Pulmonary lymph node (tissue), 1 donor: ENCODE results near the gene ZNF670.

- PRO-cap: no peak
Observed at GRCh38 chr1:245097424-245098151, 57.2 kb upstream of the KIF26B start.

DNA sequence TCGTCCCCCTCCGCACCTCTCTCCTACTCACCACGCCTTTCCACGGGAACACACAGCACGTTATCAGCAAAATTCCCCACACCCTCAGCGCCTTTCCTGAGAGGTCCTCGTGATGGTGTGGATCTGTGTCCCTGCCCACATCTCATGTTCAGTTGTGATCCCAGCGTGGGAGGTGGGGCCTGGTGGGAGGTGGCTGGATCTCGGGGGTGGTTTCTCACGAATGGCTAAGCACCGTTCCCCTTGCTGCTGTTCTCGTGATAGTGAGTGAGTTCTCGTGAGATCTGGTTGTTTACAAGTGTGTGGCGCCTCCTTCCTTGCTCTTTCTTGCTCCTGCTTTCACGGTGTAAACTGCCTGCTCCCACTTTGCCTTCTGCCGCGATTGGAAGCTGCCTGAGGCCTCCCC lies 190.6 kb downstream of the KIF26B start:
- PRO-cap: no peak

DNA sequence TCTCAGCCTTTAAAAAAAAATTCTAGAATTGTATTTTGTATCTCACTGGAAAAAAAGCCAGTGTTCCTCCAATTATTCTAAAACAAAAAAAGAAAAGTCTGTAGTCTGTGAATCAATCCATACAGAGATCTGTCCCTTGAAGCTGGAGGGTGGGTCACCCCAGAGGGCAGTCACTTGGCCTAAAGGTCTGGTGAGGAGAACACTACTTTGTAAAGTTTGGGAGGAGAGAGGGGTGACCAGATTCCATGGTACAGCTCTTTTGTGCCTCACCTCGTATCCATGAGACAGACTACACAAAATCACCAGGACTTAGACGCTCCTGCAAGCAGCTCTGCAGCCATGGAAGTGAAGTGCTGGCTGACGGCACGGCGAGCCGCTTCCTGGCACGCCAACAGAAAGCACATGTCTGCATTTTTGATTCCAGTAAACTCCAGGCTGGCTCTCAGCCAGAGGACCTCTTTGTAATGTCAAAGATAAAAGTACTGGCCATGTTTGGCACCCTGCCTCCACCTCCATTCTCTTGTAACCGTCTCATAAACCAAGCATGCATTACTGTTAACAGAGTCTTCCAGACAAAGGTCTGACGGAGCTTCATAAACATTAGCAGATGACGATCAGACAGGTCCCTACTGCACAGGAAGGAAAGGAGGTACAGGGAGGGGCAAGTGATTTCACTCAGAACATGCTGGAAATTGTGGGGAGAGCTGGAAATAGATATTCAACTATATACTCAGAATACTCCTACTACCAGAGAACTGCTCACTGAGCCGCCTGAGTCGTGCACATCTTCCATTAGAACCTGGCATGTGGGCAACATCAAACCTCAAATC lies 632.2 kb downstream of the SMYD3 start:
- PRO-cap: bidirectional peak, plus-strand start at position 733 of the sequence, minus-strand start at position 582 of the sequence

DNA sequence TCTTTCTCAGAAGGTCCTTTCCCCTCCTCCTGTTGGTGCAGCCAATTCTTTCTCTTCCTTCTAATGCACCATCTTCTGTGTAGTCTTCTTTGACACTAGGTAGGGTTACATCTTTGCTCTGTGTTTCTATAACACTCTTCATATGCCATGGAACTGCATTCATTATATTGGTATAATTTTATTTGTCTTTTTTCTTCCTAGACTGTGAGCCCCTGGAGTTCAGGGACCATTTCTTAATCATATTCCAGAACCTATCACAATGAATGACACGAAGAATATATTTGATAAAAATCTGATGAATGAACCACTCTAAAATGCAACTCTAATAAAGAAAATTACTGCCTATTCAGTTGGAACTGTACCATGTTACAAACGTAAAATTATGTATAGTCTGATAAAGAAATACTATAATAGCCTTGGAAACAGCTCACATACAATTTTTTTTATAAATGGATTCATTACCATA lies 398.2 kb downstream of the SMYD3 start:
- PRO-cap: no peak

- PRO-cap: no peak
Observed at GRCh38 chr1:246120485-246121237, 386.4 kb downstream of the SMYD3 start.

DNA sequence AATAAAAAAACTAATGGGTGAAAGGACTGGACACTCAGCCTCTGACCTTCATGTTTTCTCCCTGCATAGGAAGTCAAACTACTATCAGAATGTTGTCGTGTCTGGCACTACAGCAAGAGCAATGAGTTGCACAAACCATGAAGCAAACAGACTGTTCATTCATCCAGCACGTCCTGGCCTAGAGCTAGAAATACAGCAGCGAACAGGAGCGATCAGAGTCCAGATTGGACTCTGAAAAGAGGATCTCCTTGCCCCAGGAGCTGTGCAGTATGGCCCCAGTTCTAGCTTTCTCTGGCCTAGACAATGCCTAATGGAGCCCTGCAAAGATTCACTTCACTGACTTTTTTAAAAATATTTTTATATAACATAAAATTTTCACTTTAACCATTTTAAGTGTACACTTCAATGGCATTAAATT lies 319.0 kb downstream of the SMYD3 start:
- PRO-cap: no peak

DNA sequence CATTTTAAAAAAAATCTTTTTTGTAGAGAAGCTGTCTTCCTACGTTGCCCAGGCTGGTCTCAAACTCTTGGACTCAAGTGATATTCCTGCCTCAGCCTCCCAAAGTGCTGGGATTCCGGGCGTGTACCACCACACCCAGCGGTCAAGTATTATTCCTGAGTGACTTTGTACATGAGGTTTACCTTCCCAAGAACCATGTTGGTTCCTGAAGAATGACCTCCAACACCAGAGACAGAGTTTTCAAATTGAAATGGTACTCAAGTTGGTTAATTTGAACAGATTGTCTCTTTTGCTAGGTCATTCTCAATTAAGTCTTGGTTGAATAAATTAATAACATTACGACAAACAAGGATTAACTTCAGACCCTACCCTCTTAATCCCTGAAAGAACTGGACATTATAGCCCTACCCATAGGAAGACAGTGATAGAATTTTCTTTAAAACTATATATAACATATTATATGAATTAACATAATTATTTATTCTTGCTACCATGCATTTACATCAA lies 237.3 kb downstream of the SMYD3 start:
- PRO-cap: no peak

GRCh38 chr1:246417119-246417842 lies 89.8 kb downstream of the SMYD3 start:
- PRO-cap: no peak

DNA sequence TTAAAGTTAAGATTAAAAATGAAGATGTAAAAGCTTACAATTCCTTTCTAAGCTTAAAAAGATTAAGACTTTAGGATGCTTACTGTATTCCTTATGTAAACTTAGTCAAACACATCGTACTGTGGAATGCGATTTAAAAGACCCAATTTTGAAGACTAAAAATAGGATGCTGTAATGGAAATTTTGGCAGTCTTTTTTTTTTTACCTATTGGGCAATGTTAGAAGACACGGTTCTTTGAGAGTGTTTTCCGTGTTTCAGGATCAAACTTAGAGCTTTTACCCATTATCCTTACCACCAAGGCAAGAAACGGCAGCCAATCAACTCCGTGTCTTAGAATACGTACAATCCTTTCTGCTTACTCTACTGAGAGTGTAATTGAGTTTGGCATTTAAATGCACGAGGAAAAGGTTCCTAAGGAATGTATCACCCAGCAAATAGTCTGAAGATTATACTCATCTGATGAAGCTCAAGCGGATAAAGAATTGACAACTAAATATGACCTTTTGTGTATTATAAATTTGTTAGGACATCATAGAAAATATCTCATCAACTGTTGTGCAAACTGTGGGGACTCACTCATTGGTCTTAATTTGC lies 1.0 kb downstream of the CNST start:
- PRO-cap: no peak

DNA sequence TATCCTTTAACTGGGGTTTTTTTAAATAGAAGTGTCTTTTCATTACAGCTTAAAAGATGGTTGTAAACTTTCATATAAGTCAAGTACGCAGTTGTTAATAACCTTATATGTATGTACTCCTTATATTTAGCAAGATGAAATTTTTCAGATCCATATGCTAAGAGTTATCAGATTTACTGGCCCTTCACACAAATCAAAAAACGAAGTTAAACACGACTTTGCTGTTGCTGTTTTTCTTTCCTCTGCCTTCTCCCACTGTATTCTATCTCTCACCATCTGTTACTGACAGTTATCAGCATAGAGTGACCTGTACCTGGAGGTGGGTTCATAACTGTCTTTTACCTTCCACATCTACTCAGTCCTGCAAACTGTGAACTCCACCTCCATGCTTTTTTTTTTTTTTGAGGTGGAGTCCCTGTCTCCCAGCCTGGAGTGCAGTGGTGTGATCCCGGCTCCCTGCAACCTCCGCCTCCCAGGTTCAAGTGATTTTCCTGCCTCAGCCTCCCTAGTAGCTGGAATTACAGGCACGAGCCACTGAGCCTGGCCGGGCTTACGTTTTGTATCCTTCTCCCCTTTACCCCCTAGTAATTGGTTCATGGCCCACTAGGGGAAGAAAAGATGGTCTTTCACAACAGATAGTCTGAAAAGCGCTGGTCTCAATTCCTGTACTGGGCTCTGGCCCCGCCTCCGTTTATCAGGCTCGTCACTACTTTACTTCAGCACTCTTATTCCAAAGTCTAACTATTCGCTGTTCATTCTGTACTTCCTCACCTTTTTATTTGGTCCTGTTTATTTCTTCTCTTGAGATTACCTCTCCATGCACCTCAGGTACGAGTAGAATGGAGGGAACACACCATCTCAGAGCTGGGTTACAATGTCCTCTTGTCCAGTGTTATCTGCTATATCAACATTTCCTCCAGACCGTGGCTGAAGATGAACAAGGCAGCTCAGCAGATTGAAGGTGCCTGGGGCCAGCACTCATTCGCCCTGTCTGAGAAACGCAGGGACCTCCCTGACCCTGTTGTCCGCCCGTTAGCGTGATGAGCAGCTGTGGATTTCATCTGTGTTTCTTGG lies 16.0 kb downstream of the CNST start:
- PRO-cap: no peak

GRCh38 chr1:246689563-246690032 lies 34.6 kb upstream of the SCCPDH start:
- PRO-cap: no peak

- PRO-cap: no peak
Observed at GRCh38 chr1:246876426-246877638, 54.9 kb downstream of the AHCTF1 start.

DNA sequence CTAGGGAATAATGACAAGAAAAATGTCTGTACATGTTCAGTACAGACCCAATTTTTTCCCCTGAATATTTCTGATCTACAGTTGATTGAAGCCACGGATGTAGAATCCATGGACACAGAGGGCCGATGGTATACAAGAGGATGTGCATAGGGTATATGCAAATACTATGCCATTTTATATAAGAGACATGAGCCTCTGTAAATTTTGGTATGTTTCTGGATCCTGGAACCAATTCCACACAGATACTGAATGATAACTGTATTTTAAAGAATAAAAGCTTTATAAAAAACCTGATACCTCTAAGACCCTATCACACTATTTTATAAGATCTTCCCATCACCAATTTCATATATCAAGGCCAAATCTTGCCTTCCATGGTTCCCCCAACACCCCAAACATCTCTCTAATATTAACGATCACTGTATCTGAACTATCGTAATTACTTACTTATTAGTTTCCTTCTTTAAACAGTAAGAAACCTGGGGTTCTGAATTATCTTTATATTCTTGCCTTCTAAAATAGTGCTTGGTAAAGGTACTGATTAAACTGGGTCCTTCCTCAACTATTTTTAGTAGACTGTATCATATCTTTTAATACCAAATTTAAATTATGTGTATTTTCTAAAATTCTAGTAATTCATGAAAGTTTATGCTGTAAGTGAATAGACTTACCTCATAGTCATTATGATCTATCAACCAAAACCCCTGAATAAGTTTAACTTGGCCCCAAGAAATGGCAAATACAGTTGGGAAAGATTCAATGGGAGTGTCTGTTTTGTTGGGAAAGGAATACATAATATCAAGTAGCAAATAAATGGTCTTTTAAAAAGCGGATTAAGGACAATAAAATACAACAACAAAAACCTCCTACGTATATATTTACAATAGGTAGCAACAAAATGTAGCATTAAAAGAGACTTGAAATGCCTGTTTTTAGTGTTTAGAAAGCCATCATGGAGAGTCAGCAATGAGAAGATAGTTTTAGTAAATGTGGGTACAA lies 44.9 kb downstream of the AHCTF1 start:
- PRO-cap: no peak

GRCh38 chr1:246924613-246925394 lies 6.9 kb downstream of the AHCTF1 start:
- PRO-cap: no peak

- PRO-cap: no peak
Observed at GRCh38 chr1:246996878-246997331, 11.0 kb downstream of the ZNF695 start.

DNA sequence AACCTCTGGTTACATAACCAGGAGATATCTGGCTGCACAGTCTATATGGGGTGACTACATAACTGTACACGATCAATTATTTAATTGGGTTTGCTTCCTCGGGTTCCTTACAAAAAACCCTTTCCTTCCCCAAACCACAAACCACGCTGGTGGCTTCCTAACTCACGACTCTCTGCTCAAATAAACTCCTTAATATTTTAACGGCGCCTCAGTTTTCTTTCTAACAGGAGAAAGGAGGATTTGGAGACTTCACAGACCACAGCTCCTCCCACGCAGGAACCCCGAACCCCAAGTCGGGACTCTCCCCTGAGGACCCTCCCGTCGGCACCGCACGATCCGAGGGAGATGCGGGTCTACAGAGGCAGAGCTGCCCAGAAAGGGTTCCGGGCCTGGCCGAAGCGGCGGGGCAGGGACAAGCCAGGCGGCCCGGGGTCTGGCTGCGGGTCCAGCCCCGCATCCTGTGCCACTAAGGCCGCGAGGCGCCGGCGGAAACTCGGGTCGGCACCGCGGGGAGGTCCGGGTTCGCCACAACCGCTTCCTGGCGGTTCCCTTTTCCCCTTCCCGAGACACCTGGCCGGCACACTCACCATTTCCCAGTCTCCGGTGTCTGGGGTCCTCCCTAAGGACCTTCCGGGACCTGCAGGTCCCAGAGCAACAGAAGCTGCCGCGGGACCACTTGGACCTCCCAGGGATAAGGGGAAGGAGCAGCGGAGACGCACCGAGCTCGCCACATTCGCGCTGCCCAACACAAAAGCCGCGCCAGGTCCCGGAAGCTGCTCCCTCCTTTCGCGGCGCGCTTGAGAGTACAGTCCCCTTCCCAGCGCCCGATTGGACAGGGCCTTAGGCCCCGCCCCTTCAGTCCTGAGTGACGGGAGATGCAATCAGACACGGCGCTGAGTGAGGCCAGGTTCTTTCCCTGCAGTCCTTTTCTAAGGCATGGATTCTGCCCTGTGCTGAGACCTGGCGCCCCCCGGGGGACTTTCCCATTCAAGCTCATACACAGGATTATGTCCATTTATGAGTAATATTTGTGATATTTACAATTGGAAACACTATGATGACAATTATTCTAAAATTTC lies at the start of gene ZNF670:
Gene ZNF670 (minus strand): TSS at position 805 of the 1,079 bp plus-strand sequence.
- PRO-cap: bidirectional peak, plus-strand start at position 884 of the sequence, minus-strand start at position 799 of the sequence

DNA sequence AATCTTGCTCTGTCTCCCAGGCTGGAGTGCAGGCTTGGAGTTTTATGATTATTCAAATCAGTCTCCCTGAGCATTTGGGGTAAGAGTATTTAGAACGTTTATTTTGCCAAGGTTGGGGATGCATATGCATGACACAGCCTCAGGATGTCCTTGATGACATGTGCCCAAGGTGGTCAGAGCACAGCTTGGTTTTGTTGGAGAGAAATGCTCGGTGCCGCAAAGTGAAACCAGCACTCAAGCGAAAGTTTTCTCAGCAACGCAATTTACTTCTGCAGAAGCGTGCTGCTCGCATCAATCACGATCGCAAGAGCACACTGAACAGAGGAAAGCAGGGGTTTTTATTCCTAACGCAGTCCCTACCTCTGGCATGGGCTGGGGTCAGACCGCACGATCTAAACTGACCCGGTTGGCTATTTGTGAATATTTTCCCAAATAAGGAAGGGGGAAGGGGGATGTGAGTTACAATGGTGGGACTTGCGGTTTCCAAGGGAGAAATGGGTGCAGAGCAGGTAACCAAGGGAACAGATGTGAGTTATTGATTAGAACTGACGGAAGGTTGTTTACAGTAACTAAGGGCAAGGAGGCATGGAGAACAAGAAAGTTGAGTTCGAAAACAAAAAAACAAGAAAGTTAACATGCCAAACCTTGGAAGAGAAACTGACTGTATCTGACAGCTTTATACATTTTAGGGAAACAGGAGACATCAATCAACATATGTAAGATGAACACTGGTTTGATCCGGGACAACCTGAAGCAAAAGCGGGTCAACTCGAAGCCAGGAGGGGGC lies 878 bp upstream of the ZNF669 start:
- PRO-cap: no peak

GRCh38 chr1:247127660-247128122 lies 23.5 kb upstream of the ZNF669 start:
- PRO-cap: unidirectional peak, minus-strand start at chr1:247127978

DNA sequence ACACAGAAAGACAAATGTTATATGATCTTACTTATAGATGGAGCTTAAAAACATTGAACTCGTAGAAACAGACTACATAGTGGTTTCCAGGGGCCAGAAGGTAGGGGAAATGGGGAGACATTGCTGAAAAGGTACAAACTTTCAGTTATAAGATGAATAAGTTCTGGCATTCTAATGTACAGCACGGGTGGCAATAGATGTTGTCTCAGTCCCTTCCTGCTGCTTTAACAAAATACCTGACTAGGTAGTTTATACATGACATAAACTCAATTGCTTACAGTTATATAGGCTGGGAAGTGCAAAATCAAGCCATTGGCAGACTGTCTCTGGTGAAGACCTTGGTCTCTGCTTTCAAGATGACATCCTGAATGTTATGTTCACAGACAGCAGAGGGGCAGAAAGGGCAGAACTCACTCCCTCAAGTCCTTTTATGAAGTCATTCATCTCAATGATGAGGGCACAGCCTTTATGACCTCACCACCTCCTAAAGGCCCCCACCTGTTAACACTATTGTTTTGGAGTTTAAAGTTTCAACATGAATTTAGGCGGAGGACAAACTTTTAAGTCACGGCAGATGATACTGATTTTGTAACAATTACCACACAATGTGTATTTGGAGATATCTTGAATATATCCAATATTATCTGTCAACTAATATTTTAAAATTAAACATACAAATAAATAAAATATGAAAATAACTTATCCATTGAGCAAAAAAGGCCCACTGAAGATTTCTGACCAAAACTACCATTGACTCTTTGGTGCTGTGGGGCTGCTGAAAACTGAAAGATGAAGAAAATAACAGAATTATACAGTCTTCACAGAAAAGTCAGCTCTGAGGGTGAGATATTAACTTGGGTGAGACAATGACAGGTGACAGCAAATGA lies 22.0 kb downstream of the ZNF124 start:
- PRO-cap: no peak

DNA sequence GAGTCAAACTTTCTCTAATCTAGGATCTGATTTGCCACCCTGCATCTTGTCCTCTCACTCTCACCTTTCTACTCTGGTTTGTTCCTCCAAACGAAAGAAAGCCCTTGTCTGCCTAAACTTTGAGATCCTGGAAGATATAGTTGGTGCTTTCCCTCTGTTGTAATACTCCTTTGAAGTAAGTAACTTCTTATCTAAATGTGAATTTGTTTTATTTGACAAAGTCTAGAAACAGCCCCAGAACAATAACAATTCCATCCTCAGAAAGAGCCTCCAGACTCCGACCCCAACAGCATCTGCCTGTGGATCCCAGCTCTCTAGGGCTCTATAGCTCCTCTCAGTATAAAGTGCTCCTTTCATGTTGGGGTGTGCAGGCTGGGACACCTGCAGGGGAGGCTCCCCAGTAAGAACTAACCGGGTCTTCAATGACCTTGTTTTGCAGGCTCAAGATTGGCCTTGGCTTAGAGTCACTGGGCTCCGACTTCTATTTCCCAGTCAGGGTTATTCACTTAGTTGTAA lies 36.1 kb upstream of the ZNF124 start:
- PRO-cap: no peak